Jurkat, Clone E6-1 (cell line): ENCODE data around the gene CTBP2.

DNA sequence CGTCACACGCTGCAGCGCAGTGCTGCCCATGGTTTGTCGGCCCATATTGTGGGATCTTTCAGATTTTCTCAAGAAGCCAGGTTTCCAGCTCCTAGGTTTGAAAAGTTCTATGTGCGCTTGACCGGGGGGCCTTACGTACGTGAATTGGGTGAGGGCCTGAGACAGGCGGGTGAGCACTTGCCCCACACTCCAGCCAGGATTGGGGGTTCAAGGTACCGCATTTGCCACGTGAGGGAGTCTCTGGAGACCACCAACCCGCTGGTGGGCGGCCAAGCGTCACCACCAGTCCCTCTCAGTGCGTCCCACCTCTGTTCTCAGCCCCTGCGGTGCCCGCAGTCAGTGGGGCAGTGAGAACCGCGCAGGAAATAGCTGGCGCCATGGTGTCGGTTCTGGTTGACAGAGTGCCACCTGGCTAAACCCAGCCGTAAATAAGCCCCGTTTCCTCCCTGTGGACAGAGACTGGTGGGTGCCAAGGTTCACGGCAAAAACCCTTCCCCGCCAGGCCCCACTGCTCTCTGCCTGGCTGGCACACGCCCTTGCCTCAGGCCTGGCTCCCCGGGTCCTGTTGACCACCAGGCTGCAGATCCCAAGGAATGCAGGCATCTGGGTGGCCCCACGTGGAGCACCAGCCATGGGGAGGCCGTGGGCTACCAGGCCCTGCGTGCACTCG, 139.8 kb downstream of the LHPP start:
- RRBS: no CpG with 5 or more reads among the region's 31 CpGs

DNA sequence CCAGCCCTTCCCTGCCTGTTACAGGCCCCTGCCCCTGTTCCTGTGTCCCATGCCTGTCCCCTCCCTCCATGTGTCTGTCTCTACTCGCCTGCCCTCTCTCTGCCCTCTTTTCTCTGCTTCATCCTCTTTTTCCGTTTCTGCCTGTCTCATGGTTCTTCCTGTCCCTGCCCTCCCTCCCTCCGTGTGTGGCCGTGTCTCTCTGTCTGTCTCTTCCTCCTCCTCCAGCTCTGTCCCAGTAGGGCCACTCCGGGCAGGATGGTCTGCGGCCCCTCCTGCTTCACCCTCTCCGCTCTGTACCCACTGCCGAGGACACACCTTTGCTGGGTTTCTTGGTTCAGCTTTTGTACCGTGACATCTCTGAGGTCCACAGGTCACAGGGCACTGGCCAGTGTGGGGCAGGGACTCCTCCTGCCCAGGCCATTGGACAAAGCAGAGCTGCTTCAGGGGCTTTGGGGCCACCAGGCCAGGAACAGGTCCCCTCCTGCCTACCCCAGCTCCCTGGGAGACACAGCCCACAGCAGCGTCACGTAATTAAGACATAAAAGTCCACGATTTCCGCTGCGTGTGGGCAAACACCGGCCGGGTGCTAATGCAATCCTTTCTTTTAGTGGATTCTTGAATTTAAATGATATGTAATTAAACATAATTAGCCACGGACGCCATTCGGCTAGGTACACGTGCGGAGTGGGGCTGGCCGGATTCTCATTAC, 137.2 kb downstream of the FAM53B start:
- RRBS: no CpG with 5 or more reads among the region's 22 CpGs

DNA sequence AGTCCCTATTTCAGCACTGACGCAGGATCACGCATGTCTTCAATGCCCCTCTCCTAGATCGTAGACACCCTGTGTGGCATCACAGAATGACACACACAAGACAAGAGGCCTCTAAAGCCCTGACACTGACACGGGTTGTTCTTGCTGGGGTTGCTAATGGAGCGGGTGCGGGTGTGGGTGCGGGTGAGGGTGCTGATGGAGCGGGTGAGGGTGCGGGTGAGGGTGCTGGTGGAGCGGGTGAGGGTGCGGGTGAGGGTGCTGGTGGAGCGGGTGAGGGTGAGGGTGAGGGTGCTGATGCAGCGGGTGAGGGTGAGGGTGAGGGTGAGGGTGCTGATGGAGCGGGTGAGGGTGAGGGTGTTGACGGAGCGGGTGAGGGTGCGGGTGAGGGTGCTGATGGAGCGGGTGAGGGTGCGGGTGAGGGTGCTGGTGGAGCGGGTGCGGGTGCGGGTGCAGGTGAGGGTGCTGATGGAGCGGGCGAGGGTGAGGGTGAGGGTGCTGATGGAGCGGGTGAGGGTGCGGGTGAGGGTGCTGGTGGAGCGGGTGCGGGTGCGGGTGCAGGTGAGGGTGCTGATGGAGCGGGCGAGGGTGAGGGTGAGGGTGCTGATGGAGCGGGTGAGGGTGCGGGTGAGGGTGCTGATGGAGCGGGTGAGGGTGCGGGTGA, 133.9 kb downstream of the FAM53B start:
- RRBS: no CpG with 5 or more reads among the region's 35 CpGs

DNA sequence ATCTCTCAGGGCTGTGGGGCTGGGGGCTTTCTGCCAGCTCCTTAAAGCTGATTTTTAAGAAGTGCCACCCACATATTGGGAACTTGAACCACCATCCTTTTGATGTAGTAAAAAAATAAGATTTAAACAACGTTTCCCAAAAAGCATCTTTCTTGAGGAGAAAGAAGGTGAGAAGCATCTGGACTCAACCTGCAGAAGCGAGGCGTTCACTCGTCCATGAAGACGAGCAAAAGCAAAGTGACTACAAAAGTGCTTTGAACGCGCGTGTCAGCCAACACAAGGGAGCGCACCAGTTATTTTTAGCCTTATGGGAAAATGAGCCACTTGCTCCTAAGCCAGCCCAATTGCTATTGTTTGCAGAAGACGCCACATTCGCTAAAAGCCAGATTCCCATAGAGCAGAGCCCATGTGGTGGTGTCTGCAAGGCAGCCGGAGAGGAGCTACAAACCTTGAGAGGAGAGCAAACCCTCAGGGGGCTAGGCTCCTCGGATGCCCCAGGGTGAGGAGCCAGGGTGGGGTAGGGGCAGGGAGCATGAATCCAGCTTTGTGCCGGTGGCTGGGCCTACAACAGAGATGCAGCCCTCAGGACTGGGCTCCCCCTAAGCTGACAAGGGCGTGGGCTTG, 122.5 kb downstream of the FAM53B start:
- RRBS: no CpG with 5 or more reads among the region's 15 CpGs

DNA sequence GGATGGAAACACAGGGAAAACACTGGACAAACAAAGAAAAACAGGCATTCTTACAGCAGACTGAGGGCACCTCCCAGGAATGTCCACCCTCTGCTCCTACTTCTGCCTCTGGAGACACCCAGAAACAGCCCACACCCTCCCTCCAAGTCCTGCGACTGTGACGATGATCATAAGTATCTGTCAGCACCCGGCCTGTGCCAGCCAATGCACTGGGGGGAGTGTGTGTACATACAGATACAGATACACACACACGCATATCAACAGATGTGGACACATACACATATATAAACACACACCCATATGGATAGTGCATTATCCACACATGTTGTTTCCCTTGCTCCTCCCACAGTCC, 66.1 kb downstream of the FAM53B start:
- RRBS: no CpG with 5 or more reads among the region's 4 CpGs

GRCh38 chr10:124680410-124681146, 63.6 kb downstream of the FAM53B start:
- RRBS: no CpG with 5 or more reads among the region's 12 CpGs

GRCh38 chr10:124696672-124697156, 47.5 kb downstream of the FAM53B start:
- RRBS: no CpG with 5 or more reads among the region's 8 CpGs

DNA sequence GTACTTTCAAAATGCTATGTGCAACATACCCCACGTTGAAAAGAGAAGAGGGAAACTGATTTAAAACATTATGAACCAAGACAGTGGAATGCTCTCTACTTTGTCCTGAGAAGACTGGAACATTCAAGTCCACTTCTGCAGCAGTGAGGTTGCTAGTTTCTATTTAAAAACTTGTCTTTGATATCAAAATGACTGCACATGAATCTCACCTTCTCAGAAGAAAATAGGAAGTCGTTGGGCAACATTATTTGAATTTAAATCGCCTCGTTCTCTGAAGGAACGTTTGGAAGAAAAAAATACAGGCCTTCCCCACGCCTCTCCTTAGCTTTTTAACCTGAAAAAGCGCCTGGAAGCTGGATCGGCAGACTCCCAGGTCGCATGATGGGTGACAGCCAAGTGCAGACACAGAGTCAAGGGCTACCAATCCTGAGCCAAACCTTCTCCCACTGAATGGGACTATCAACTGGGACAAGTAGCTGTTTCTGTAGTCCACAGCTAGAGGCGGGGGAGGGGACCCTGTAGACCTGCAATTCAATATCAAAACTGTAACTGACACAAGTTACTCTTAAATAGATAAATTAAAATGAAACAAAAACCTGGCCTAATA, 2.3 kb downstream of the FAM53B start:
- RRBS: no CpG with 5 or more reads among the region's 10 CpGs

DNA sequence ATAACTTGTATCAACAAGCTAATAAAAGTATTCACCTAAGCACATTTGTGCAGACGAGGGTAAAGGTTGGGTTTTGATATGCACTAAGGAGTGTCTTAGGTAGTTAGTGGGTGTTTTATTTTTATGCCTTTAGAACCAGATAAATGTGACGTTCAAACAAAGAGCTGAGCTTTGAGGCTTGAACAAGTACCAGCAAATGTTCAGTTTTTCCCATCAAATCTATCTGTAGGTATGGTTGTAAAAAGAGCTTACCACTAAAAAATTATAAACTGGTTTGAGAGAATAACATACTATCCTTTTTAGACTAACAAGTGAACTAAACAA, 3.0 kb upstream of the FAM53B start:
- RRBS: no CpG with 5 or more reads among the region's 2 CpGs

- RRBS: no CpG with 5 or more reads among the region's 10 CpGs
These were observed 25.6 kb upstream of the ZRANB1 start for GRCh38 chr10:124916460-124916617.

DNA sequence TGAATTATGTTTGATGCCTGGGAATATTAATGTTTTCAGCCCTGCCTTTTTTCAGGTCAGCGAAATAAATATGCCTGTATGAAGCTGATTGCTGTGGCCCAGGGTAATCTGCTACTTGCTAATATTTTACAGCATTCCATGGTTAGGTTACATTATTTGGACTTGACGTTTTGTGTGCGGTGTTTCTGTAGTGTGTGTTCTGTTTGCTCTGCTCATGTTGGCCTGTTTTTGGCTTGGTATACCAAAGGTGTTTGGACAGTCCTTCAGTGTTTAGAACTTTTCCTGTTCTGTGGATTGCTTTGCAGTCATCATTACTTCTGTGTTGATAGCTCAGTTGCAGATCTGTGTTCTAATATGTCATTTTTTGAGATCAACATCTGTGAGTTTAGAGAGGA, 11.5 kb downstream of the ZRANB1 start:
- RRBS: no CpG with 5 or more reads among the region's 3 CpGs

- RRBS: no CpG with 5 or more reads among the region's 3 CpGs
These were observed 17.8 kb downstream of the ZRANB1 start for GRCh38 chr10:124959585-124960282.

GRCh38 chr10:125027791-125028460, at the start of gene CTBP2:
TSS of gene CTBP2 (minus strand) at chr10:125028071.
- RRBS: no CpG with 5 or more reads among the region's 13 CpGs

GRCh38 chr10:125066558-125067183, 38.8 kb upstream of the CTBP2 start:
- RRBS: no CpG with 5 or more reads among the region's 13 CpGs

- RRBS: no CpG with 5 or more reads among the region's 10 CpGs
These were observed 107.8 kb upstream of the CTBP2 start for GRCh38 chr10:125135523-125136140.

DNA sequence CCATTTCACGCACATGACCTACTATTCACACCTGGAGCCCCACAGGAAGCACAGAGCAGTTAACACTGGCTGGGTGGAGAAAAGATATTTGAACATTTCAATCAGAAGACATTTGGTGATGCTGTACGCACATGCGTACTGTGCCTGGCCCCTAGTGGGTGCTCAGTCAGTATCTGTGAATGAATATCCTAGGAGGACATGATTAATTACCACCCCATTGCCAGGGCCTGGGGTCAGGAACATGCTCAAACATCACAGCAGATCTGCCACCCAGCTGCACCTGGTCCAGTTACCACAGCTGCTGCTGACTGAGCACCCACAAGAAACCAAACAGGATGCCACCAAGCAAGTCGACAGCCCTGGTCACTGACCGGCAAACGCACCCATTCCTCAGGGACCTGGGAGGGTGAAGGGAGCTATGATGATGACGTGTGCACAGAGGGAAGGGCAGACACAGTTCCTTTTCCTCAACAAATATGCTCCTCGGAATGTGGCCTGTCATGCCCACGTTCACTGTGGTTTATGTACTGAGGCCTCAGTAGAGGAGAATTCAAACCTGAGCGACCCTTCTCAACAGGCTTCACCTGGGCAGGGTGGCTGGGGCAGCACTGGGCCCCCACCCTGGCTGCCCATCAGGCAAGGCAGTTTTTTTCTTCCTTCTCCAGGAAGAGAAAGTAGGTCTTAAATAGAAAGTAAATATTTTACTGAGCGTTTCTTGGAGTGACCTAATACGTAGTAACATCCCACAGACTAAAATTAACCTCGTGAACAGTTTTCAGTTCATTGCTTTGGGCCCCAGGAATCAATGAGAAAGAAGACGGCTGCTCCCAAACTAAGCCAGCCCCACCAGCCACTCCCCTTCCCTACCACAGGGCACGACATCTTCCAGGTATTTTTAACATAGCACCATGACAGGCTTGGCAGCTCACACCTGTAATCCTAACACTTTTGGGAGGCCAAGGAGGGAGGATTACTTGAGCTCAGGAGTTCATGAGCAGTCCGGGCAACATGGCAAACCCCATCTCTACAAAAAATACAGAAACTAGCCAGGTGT, 119.2 kb upstream of the CTBP2 start:
- RRBS: no CpG with 5 or more reads among the region's 16 CpGs

DNA sequence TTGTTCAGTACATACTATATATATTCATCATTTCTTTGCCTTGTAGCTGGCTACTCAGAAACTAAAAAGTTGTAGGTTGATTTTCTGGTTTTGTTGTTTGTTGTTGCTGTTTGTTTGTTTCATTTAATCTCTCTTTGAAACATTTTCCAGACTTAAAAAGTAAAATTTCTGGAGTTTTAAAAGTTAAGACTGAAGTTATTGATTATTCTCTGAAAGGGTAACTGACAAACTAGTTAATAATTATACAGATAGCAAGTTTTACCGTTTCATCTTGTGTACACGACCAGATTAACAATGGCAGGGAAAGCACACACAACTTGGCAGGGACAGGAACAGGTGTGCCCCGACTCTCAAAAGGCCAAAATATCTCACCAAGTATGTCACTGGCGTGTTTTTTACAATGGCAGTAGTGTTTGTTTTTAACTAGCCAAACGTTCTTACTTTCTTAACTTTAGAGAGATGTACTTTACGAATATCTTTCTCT, 128.8 kb upstream of the CTBP2 start:
- RRBS: no CpG with 5 or more reads among the region's 6 CpGs

GRCh38 chr10:125719798-125720436, 408 bp downstream of the EDRF1 start:
- RRBS: no CpG with 5 or more reads among the region's 34 CpGs

DNA sequence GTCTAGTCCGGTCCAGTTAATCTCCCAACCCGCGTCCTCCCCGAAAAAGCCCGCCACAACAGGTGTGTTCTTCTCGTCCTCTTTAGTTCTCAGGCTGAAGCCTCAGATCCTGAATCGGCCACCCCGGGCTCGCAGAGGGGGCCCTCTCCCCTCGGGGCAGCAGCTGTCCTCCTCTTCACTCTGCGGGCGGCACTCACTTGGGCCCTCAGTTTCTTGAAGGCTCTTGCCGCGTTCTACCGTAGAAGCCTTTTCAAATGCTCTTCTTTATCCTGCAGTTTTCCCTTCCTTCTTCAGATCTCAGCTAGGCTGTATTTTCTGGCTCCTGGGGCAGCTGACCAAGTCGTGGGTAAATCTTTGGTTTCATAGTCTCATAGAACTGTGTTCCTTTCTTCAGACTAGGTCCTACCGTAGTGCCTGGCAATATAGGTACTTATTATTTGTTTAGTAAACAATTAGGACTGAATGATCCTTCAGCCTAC, 605 bp downstream of the BCCIP start:
- RRBS: no CpG with 5 or more reads among the region's 17 CpGs

- RRBS: no CpG with 5 or more reads among the region's 7 CpGs
These were observed 5.0 kb upstream of the DHX32 start for GRCh38 chr10:125885824-125886795.